Tibial nerve (tissue), 3 donors: ENCODE measurements around a stretch of chr2.

GRCh38 chr2:85663219-85663872, 4.7 kb downstream of the SFTPB start:
- PRO-cap = no peak
- RAMPAGE, long total RNA, 3 experiments = no peak in any of the 3 experiments

DNA sequence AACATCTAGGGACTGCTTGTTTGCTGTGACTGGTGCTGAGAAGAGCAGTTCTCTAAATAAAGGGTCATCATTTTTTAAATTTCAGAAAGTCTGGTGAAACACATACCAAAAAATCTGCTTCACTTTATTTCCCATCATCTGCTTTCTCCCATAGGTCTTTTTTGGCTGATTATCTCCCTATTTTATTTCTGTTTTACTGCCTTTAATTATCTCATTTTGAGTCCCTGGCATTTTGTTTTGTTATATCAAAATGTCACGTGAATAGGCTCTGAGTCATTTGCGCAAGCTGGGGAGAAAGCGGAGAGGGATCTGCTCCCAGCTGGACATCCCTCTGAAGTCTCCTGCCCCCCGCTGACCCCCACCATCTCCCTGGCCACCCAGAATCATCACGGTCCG, 7.0 kb upstream of the GNLY start:
- PRO-cap = no peak
- RAMPAGE, long total RNA, 3 experiments = no peak in any of the 3 experiments

GRCh38 chr2:85707147-85707651, 13.0 kb downstream of the GNLY start:
- PRO-cap = no peak
- RAMPAGE, long total RNA, 3 experiments = no peak in any of the 3 experiments

DNA sequence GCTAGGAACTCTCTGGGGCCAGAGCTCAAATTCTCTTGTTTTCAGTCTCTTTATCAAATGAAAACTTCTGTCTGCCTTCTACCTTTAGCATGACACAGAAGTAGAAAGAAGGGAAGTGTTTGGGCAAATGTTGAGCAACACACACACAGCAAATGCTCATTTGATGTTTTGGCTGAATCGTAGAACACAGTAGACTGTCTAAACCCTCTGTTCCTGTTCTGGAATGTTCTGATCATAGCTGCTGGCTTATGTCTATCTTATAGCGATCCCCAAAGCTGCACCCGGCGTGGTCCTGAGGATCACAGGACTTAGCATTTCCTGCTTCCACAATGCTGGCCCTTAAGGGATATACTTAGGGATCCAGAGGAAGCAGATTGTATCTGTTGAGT, 15.2 kb downstream of the GNLY start:
- PRO-cap = no peak
- RAMPAGE, long total RNA, 3 experiments = no peak in any of the 3 experiments

DNA sequence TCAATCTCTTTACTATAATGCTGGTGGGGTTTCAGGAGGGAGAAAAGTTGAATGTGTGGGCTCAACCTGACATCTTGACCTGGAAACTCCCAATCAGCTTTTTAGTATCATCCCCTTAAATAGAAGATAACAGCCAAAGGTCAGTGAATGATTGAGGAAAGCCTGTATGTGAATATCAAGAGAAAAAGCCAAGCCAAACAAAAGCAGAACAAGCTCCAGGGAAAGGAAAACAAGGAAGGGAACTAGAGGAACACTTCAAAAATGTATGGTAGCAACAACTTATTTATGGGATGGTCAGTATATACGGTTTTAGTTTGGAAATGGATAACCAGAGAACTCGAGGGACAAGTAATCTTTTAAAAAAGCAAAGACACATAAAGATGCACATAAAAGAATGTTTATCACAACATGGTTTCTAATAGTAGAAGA, 28.3 kb upstream of the ATOH8 start:
- PRO-cap = no peak
- RAMPAGE, long total RNA, 3 experiments = no peak in any of the 3 experiments

- PRO-cap = no peak
- RAMPAGE, long total RNA, 3 experiments = no peak in any of the 3 experiments
Measured at GRCh38 chr2:85753053-85753289, 820 bp upstream of the ATOH8 start.

GRCh38 chr2:85786644-85787704, 33.2 kb downstream of the ATOH8 start:
- PRO-cap = no peak
- RAMPAGE, long total RNA, 3 experiments = no peak in any of the 3 experiments

DNA sequence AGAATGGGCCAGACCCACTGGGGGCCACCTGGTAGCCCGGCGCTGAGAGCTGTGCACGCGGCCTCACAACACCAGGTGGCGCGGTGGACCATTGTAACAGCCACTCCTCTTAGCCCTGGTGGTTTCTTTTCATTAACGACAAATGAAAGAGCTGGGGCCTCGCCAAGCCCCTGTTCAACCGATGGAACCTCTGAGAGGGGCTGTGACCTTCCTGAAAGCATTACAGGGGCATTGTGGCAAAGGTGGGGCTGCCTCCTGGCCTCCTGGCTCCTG, 61.4 kb downstream of the ST3GAL5 start:
- PRO-cap = no peak
- RAMPAGE, long total RNA, 3 experiments = no peak in any of the 3 experiments

GRCh38 chr2:85851076-85851982, 37.5 kb downstream of the ST3GAL5 start:
- PRO-cap = no peak
- RAMPAGE, long total RNA, 3 experiments = start-site peak on the minus strand in 2 of 3 experiments, at chr2:85851572-85851684 at its widest, 8 to 10 reads per replicate

- PRO-cap = no peak
- RAMPAGE, long total RNA, 3 experiments = no peak in any of the 3 experiments
Measured at GRCh38 chr2:85861047-85861486, 27.7 kb downstream of the ST3GAL5 start.

GRCh38 chr2:85865822-85866538, 22.8 kb downstream of the ST3GAL5 start:
- PRO-cap = no peak
- RAMPAGE, long total RNA, 3 experiments = start-site peak on the minus strand in 1 of 3 experiments, at chr2:85865788-85866347 at its widest, 7 reads per replicate

GRCh38 chr2:85988060-85988728, 99.4 kb upstream of the ST3GAL5 start:
- PRO-cap = no peak
- RAMPAGE, long total RNA, 3 experiments = no peak in any of the 3 experiments

- PRO-cap = no peak
- RAMPAGE, long total RNA, 3 experiments = no peak in any of the 3 experiments
Measured at GRCh38 chr2:86474819-86475577, 33.8 kb downstream of the KDM3A start.

GRCh38 chr2:86482945-86483441, 41.8 kb downstream of the KDM3A start:
- PRO-cap = no peak
- RAMPAGE, long total RNA, 3 experiments = no peak in any of the 3 experiments

- PRO-cap = no peak
- RAMPAGE, long total RNA, 3 experiments = no peak in any of the 3 experiments
Measured at GRCh38 chr2:86720909-86721397, 862 bp downstream of the RMND5A start.

DNA sequence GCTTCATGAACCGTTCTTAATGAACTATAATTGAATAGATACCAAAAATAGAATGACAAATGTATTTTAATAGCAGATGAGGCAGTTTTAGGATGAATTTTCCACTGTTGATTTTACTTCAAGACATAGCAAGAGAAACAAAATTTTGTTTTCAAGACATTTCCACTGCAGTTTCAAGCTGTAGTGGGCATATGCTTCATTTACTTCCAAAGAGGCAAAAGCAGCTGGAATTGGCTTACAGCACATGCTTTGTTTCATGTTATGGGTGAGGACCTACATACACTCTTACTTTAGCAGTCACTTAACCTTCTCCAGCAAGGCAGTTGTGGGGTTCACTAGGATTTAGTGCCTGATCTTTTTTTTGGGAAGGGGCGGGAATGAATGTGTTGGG, 13.7 kb downstream of the CD8A start:
- PRO-cap = no peak
- RAMPAGE, long total RNA, 3 experiments = no peak in any of the 3 experiments

DNA sequence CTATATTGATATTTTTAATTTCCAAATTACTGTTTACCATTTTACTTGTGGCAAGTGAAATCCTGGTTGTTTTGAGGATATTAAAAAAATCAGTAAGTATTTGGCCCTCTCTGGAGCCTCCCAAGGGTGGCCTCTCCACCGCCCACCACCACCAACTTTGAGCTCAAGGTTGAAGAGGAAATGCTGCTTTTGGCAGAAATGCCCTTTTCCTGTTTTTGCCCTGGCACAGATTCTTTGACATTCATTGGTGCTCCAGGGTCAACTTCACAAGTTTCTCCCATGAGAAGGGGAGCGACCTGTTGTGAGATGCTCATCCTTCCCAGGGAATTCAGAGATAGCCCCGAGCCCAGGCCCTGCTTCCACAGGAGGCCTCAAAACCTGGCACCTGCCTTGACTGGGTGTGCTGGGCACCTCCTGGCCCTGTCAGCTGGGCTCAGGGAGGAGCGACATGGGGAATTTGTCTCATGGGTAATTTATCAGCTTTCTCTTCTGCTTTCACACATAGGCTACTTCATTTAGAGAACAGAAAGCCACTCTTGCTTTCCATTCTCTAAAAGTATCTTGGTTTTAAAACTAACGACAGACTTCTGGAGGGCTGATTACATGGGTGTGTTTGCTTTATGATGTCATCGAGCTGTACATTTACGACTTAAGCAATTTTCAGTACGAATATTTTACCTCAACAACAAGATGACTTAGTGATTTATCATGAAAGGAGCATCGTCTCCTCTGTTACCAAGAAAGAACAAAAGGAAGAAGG, 6.9 kb downstream of the CD8A start:
- PRO-cap = no peak
- RAMPAGE, long total RNA, 3 experiments = no peak in any of the 3 experiments

DNA sequence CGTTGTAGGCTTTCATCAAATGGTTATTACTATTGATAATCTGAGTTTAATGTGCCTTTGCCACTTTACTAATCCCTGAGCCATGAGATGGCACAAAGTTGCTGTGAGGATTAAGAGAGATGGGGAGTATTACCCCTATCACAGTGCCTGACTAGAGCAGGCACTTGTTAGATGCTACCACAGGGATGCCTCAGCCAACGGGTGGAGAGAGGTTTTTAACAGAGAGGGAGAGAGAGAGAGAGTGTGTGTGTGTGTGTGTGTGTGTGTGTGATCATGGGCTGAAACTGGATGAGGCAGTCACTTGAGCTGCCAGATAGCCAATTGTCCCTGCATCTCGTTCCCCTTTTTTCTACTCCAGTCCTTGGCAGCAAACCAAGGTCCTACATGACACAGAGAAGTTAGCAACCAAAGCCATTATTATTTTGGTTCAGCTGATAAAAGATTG, 3.0 kb downstream of the CD8A start:
- PRO-cap = no peak
- RAMPAGE, long total RNA, 3 experiments = no peak in any of the 3 experiments

- PRO-cap = no peak
- RAMPAGE, long total RNA, 3 experiments = no peak in any of the 3 experiments
Measured at GRCh38 chr2:87531983-87532666, 215.8 kb upstream of the PLGLB2 start.

GRCh38 chr2:87750272-87751053, 2.6 kb downstream of the PLGLB2 start:
- PRO-cap = no peak
- RAMPAGE, long total RNA, 3 experiments = no peak in any of the 3 experiments